Mucosa of descending colon (tissue), 1 donor: ENCODE data around the genes MMRN2 and RNLS.

- PRO-cap = unidirectional peak, minus-strand start at chr10:80466004
These were observed 11.8 kb downstream of the TSPAN14 start for GRCh38 chr10:80465813-80466369.

- PRO-cap = no peak
These were observed 17.9 kb upstream of the SH2D4B start for GRCh38 chr10:80519708-80520327.

DNA sequence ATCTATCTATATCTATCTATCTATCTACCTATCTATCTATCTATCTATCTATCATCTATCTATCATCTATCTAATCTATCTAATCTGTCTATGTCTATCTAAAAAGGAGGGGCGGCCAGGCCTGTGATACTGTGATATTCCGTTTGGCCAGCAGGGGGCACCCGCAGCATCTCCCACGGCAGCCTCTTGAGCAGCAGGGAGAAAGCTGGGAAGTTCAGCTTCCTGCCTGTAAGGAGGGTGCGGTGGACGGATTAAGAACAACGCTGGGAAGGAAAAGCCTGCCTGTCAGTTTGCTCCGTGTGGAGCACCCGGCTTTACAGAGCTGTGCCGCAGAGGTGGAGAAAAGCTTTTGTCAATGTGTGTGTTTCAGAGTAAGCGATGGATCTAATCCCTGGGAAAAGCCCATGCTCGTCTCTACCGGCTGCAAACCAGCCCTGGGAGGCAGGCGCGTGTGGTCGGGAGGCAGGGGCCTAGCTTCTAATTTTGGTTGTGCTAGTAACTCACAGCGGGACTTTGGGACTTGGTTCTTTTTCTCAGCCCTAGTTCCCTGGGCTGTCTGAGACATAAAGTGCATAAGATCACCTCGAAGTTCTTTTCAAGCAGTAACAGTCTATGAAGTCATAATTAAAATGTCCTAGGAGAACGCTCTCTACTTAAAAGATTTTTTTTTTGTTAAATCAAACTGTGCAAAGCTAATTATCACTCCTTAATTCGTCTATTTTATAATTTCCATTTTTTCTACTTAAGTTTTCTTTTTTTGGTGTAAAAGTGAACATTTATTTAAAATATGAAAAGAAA lies 125.2 kb downstream of the SH2D4B start:
- PRO-cap = no peak

DNA sequence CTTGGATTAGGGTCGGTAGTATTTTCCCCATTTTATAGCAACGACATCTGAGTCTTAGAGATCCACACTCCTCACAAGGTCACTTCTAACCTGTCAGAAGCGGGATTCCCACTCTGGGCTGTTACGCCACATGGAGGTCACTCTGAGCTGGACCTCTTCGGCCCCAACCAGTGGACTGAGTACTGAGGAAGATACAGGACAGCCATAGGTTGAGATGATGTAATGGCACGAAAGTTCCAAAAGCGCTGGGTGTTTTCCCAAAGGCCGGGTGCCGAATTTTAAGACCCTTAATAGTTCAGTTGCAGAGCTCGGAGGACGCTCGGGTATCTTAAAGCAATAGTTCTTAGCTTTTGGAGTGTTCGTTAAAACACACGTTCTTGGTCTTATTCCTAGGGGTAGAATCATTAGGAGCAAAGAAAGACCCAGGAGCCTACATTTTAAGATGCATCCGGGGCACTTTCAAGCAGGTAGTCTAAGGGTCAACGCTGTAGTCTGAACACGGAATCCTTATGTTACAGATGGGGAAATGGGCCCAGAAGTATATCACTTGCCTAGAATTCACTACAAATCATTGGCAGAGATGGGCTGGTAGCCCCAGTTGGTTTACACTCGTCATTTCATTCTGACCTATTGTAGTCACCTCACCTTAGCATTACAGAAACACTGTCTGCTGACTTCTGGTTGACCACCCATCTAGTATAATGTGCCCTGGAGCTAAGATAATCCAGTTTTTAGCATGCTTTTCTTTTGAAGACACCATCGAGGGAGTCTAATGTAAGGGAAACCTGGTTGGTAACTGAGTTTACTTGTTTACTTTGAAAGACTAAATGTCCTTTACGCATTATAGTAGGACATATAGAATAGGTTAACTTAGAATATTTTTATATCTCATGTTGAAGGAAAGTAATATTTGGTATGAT lies 974 bp downstream of the GHITM start:
- PRO-cap = unidirectional peak, minus-strand start at position 177 of the sequence

DNA sequence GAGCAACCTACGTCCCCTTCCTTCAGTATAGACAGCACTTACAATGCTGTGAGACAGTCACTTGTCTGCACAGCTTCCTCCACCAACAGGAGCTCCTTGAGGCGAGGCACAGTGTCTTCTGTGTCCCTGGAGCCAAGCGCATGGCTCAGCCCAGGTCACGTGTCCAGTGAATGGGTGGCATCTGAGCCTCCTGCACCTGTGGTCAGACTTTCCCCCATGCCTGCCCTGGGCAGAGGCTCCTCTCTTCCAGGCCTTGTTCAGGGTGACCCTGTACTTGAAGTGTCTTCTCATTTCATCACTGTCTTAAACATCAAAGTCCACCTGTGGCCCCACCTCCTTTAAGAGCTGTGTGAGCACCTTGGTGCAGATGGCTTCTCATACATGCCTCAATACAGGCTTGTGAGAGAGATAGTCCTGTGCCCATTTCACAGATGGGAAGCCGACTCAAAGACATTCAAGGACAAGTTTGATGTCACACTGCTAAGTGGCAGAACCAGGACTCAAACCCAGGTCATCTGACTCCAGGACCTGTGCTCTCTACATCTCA lies 658 bp upstream of the GPR15LG start:
- PRO-cap = bidirectional peak, plus-strand start at position 205 of the sequence, minus-strand start at position 87 of the sequence

- PRO-cap = no peak
These were observed 4.0 kb downstream of the GPR15LG start for GRCh38 chr10:84177413-84178210.

GRCh38 chr10:84415886-84416142 lies 87.4 kb downstream of the CCSER2 start:
- PRO-cap = no peak

GRCh38 chr10:84417596-84417936 lies 89.2 kb downstream of the CCSER2 start:
- PRO-cap = no peak

- PRO-cap = no peak
These were observed 108.4 kb downstream of the CCSER2 start for GRCh38 chr10:84436707-84437228.

GRCh38 chr10:86865841-86866431 lies 91.5 kb downstream of the MMRN2 start:
- PRO-cap = no peak

GRCh38 chr10:86957380-86958207 lies at the start of gene MMRN2:
Gene MMRN2, minus strand, starts transcription at chr10:86957615.
- PRO-cap = unidirectional peak, plus-strand start at chr10:86958135

DNA sequence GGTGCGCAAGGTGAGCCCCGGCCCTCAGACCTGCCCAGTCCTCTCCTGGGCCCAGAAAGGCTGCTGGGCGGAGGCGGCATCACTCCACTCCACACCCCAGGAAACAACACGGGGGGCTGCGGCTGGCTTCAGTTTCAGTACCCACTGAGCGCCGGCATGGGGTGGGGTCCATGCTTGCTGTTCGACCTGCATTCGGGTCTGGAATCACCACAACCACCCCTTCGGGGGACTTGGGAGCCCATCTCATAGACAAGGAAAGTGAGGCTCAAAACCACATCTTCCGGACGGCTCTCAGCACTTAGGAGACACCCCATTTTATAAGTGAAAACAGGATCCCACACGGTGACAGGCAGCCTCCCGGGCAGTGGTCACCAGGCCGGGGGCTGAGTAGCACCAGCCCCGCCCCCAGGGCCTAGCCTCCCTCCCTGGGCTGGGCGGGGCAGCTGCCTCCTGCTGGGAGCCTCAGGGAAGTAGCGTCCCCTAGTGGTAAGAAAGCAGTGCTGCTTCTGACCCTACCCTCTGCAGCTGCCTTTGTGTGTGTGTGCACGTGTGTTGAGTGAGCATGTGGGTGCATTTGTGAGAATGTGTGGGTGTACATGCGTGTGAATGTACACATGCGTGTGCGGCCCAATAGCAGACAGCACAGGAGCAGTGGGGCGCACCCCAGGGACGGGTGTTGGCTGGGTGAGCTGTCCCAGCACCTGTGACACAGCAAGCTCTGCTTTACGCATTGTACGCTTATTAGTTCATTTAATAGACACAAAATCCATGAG lies 1.9 kb downstream of the SNCG start:
- PRO-cap = no peak

GRCh38 chr10:87062563-87063091 lies 32.0 kb downstream of the GLUD1 start:
- PRO-cap = no peak

GRCh38 chr10:87214010-87214647 lies 11.1 kb upstream of the NUTM2A start:
- PRO-cap = no peak

- PRO-cap = no peak
These were observed 40.8 kb upstream of the PAPSS2 start for GRCh38 chr10:87618691-87619467.

DNA sequence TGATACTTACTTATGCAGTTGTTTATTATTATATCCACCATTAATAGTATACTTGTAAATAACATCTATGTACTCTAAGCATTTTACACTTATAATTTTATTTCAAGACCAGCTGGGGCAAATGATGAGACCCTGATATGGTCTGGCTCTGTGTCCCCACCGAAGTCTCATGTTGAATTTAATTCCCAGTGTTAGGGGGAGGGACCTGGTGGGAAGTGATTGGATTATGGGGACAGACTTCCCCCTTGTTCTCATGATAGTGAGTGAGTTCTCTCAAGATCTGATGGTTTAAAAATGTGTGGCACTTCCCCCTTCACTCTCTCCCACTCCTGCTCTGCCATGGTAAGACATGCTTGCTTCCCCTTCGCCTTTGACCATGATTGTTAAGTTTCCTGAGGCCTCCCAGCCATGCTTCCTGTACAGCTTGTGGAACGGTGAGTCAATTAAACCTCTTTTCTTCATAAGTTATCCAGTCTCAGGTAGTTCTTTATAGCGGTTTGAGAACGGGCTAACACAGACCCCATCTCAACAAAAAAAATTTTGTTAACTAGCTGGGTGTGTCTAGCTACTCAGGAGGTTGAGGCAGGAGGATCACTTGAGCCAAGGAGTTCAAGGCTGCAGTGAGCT lies 57.9 kb downstream of the ATAD1 start:
- PRO-cap = no peak

DNA sequence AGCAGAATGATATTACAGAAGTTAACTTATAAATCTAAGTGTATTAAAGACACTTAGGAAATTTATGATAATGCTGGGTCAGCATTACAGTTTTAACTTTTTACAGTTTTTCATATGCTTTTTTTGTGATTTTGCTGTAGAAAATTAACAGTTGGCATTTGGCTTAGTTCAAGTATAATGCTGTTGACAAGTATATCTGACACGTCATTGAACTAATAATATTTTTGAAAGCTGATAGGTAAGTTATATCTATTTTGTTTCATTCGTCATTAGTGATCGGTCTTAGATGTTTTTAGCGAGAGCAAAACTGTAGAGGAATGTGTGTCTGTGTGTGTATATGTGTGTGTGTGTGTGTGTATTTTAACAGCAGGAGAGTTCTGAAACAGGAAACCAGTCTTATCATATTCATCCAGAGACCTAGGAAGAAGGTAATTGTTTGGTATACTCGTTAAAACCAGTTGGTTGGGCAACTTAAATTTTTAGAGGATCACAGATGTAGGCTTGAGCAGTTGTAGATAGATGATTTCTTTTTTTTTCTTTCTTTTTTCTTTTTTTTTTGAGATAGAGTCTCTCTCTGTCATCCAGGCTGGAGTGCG lies 15.5 kb downstream of the PTEN start:
- PRO-cap = no peak

DNA sequence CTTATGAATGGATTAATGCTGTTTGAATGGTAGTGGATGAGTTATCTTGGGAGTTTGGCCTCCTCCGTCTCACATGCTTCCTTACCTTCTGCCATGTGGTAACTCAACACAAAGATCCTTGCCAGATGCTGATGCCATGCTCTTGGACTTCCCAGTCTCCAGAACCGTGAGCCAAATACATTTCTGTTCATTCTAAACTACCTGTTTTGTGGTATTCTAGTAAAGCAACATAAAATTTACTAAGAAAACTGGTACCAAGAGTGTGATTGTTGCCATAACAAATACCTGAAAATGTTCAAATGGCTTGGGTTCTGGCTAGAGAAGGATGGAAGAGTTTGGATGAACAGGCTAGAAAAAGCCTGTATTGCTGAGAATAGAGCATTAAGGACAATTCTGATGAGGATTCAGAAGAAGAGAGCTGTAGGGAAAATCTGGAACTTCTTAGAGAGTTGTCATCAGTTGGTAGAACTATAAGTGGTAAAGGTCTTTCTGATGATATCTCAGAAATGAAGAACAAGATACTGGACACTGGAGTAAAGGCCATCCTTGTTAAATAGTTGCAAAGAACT lies 23.4 kb downstream of the PTEN start:
- PRO-cap = no peak

DNA sequence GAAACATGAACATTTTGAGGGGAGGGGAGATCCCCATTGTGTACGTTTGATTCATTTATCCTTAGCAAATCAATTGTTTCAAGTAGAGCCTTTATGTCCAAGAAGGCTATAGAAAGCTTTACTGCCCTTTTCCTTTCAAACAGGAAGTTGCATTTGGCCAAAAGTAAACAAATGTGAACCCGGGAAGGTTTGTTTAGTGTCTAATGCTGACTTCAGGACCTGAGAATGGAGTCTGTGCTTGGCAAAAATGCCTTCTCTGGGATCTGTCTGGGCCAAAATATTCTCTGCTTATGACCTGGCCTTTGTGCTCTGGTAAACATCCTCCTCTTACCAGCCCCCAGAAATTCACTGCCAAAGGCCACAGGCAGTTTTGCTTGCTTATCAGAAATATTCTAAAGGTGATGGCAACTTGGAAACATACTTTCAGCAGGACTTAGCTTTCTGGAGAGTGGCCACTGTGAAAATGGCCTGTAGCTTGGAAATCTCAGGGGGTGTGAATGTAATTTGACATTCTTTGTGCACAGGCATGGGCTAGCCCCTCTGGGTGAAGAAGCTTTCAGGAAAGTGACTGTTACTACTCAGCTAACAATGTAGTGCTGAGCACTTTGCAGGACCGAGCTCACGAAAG lies 199.5 kb downstream of the PTEN start:
- PRO-cap = no peak

GRCh38 chr10:88582487-88583696 lies at the start of gene RNLS:
Gene RNLS, minus strand, starts transcription at chr10:88583318.
- PRO-cap = bidirectional peak, plus-strand start at chr10:88582987, minus-strand start at chr10:88582856; bidirectional peak, plus-strand start at chr10:88583207, minus-strand start at chr10:88583224; bidirectional peak, plus-strand start at chr10:88583396, minus-strand start at chr10:88583318